A673 (cell line): ENCODE data around the genes RASL10A and ZMAT5.

DNA sequence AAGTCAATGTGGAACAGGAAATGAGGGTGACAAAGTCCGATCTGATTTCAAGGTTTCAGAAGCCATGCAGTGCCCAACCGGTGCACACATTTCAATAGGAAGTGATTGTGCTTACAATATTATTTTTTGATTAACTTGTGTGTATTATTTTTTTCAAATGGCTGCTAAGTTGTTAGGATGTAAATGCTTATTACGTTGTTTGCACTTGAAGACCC lies 494.2 kb downstream of the CRYBA4 start:
- PRO-cap = no peak

DNA sequence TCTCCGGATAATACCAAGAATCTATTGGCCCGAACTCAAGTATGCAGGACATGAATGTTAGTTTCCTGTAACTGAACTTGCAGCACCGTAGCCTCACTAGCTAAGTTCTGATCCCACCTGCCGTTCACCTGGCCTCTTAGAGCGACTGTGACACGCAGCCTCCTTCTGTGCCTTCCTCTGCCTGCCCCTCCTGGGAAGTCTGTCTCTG lies 326.4 kb downstream of the MN1 start:
- PRO-cap = no peak

DNA sequence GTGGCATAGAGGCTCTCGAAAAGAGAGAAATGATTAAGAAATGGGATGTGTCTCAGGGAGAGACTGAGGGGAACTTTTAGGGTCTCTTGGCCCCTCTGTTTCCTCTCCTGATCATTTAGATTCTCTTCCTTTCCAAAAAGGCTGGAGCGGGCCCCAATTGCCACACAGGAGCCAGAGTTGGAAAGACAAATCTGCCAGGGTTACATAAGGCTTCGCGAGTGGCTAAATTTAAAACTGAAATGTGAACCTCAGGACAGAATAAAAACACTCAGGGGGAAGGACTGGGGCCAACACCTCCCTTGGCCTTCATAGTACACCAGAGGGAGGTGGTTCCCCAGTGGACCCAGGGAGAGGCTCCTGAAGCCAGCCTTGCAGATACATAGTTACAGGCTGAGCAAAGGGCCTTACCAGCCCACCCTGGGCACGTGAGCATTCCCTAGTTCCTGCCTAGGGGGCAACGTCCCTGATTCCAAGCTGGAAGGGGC lies 150.1 kb downstream of the MN1 start:
- PRO-cap = no peak

- PRO-cap = no peak
These were observed 37.6 kb downstream of the PITPNB start for GRCh38 chr22:27881326-27881988.

- PRO-cap = no peak
These were observed 43.7 kb upstream of the PITPNB start for GRCh38 chr22:27962759-27963159.

DNA sequence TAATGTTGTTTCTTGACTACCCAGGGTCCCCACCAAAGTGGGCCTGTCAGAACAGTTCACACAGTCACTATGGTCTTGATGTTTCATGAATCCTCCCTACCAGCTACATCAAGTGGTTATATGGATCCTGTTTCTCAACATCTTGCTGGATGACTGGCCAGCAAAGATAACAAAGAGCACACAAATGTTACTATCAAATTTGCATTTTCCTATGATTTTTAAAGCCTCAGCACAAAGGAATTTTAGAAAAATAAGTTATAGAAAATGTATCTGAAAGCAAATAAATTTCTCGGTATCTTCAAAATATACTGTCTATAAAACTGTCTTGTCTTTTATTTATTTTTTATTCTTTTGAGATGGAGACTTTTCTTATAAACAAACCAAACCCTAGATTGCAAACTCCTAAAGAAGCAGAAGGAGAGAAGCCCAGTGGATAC lies 246.7 kb downstream of the TTC28 start:
- PRO-cap = no peak

DNA sequence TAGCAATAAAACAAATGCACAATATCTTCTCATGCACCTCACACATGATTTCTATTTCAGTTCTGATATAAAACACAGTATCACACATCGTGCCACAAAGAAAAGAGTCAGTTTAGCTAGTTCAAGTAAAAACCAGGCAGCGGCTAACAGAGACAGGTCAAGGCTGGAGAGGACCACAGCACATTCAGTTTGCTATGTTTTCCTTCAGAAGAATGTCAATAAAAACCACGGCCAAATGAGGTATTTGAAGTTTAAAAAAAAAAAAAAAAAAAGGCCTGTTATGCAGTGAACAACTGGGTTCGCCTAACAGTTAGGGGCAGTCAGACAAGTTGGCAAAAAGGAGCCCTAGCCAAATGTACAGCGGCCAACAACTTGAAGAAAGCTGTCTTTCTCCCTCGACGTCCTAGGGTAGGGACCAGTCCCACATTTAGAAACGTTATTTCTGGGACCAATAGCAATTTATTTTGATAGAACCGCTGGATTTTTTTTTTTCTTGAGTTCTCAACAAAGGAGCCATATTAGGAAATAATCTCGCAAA lies 237.9 kb downstream of the TTC28 start:
- PRO-cap = no peak

GRCh38 chr22:28547627-28548401 lies 131.8 kb downstream of the TTC28 start:
- PRO-cap = no peak

GRCh38 chr22:28557153-28558012 lies 122.3 kb downstream of the TTC28 start:
- PRO-cap = no peak

DNA sequence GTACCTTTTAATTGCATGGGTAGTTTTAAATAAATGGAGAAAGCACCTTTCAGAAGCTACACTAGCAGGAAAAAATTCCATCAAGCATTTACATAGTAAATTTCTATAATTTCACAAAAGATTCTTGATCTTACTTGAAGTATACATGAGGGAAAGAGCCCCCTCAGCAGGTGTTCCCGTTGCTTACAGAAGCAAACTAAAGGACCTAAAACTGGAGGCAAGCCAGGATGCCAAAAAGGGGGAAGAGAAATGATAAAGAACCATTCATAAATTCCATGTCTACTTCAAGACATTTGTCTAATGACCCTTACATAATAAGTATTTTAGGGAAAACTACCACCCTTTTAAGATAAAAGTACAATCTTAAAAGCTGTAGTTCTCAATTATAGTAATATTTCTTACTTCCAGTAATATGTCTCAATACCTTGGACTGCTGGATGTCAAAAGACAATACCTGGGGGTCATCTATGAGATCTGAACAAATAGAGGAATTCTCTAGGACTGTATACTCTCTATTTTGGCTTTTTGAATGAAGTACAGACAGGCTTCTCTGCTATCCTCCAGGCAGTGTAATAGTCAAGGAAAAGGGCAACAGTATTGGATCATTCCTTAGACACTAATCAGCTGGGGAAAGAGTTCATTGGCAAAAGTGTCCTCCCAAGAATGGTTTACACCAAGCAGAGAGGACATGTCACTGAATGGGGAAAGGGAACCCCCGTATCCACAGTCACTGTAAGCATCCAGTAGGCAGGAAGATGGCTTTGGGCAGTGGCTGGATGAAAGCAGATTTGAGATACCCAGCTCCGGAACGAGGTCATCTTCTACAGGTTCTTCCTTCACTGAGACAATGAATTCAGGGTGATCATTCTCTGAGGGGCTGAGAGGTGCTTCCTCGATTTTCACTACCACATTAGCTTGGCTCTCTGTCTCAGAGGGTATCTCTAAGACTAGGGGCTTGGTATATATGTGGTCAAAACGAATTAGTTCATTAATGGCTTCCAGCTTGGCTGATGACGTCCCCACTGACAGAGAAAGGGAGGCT lies 22.4 kb downstream of the CCDC117 start:
- PRO-cap = no peak

GRCh38 chr22:28799741-28800633 lies 27.5 kb downstream of the CCDC117 start:
- PRO-cap = bidirectional peak, plus-strand start at chr22:28800180, minus-strand start at chr22:28800056; bidirectional peak, plus-strand start at chr22:28800688, minus-strand start at chr22:28800566

DNA sequence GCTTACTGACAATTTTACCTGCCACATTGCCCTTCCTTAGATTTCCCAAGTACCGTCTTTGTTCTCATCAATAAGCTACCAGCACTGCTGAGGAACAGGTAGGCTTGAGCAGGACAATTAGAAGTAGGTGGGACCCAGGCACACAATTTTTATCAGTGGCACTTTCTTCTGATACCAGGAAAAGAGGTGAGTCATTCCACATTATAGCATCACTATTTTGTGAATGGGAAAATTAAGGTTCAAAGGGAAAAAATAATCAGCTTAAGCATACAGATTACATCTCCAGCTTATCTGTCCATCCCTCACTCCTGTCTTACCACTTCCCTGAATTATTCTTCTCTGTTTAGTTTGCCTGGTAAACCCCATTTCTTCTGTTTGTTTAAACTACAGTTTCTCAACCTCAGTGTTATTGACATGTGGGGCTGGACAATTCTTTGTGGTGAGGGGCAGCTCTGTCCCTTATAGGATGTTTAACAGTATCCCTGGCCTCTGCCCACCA lies 36.2 kb downstream of the CCDC117 start:
- PRO-cap = no peak

- PRO-cap = no peak
These were observed 34.6 kb downstream of the ZNRF3 start for GRCh38 chr22:28917795-28918529.

GRCh38 chr22:29003873-29004265 lies 57.8 kb downstream of the C22orf31 start:
- PRO-cap = no peak

GRCh38 chr22:29201637-29202120 lies 4.0 kb upstream of the EMID1 start:
- PRO-cap = no peak

GRCh38 chr22:29202121-29203338 lies 3.2 kb upstream of the EMID1 start:
- PRO-cap = no peak

- PRO-cap = no peak
These were observed at the start of gene RASL10A for GRCh38 chr22:29315208-29316080. Gene RASL10A, minus strand, starts transcription at chr22:29315697.

GRCh38 chr22:29603013-29603450 lies 401 bp upstream of the NF2 start:
- PRO-cap = bidirectional peak, plus-strand start at chr22:29603577, minus-strand start at chr22:29603346

- PRO-cap = unidirectional peak, minus-strand start at chr22:29766883; unidirectional peak, minus-strand start at chr22:29767007; bidirectional peak, plus-strand start at chr22:29767389, minus-strand start at chr22:29767065
These were observed at the start of gene ZMAT5 for GRCh38 chr22:29766240-29767151. Gene ZMAT5, minus strand, starts transcription at chr22:29767007.

GRCh38 chr22:29855755-29856144 lies 17.7 kb upstream of the ASCC2 start:
- PRO-cap = no peak